ENCODE measurements around a stretch of chr3.

DNA sequence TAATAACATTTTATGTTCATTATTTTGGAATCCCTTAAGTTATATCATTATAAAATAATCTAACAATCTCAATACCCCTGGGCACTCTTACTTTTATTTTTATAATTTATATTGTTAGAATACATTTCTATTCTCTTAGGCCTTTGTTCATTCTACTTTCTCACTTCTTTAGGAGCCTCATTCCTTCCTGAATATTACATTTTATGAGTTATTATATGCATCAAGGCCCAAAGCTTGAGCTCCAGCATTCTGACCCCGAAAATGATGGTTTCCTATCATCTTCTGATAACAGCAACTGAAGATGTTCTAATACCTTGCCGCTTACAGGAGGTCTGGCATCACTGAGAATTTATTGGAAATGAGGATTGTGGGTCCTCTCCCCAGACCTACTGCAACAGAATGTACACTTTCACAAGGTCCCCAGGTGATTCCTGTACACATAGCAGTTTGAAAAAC lies 11.1 kb downstream of the TGFBR2 start:
- PRO-cap: no peak

DNA sequence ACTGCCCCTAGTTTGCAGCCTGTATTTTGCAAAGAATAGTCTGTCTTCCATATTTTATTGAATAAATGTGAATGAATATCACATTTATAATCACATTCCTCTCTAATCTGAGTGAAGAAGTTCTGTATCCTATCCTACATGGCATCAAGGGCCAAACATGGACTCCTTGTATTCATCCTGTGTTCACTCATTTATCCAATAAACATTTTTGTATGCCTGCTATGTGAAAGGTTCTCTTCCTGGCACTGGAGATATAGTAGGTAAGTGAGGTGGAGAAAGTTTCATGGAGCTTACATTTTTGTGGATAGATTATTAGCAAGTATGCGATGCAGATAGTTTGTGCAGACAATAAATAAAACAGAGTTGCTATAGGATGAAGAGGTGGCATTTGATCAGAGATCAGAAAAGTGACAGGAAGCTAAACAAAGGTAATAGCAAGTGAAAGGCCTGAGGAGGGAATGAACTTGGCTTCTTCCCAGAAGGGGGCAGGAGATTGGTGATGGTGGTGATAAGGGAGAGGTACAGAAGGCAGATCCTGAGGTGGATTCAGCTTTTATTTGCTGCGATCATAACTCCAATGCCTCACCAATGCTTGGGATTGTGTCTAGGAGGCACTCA lies 37.2 kb downstream of the TGFBR2 start:
- PRO-cap: no peak

GRCh38 chr3:30658408-30659059 lies 52.1 kb downstream of the TGFBR2 start:
- PRO-cap: no peak

DNA sequence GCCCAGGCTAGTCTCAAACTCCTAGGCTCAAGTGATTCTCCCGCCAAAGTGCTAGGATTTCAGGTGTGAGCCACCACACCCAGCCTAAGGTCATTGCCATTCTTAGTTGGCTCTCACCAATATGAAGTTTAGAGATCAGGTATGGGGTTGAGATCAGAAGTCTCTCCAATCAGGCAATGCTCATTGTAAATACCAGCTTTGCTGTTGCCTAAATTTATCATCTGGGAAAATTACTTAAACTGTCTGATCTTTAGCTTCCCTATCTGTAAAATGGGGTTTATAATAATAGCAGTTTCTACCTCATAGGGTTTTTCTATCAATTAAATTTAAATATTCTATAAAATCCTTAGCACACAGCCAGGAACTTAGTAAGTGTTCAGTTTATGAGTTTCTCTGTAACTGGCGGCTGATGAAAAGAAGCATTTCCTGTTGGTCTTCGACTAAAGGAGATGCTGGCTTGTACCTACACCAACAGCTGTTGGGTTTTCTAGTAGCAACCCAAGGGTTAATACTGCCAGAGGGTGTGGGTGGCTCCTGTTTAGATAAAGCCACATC lies 60.5 kb downstream of the TGFBR2 start:
- PRO-cap: no peak

DNA sequence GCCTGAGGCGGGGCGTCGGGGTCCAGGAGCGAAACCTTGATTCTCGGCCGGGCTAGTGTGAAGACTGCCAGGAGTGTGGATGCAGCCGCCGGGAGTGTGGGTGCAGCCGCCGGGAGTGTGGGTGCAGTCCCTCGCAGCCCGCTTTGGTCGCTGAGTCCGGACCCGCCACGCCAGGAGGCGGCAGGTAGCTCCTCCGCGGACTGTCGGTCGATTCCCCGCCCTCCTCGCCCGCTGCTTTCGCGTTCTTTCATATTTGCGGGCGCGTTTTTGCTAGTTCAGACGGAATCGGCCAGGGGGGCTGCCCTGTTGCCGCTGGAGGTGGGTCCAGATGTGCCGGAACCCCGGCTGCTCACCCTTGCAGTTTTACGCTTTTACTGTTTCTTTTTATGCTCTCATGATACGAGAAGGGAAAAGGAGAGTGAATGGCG lies 792 bp downstream of the STT3B start:
- PRO-cap: bidirectional peak, plus-strand start at position 63 of the sequence, minus-strand start outside the sequence; bidirectional peak, plus-strand start at position 278 of the sequence, minus-strand start at position 177 of the sequence

- PRO-cap: no peak
Measured at GRCh38 chr3:31625848-31626364, 93.2 kb downstream of the STT3B start.

GRCh38 chr3:31879426-31879978 lies 101.6 kb downstream of the OSBPL10 start:
- PRO-cap: no peak

DNA sequence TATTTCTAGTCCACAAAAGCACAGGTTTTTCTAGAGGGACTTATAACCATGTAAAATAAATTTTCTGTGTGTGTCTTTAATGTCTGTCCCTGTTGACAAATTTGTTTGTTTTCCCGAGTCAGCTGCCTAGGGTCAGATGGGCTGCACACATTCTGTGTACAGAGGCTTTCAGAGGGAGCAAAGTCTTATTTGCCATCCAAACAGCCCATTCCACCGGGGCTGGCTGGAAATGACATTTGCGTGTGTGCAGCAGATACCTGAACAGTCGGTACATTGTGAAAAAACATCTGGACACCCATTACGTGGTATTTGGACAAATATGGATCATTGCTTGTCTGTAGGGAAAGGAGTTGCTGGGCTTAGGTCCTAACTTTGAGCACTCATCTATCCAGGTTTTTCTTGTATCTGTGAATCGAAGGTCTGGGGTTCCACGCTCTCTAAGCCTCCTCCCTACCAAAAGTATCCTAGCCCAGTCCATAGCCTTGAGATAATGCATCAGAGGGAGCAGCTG lies 22.3 kb upstream of the CMTM8 start:
- PRO-cap: no peak

GRCh38 chr3:32391962-32392670 lies 463 bp downstream of the CMTM7 start:
- PRO-cap: bidirectional peak, plus-strand start at chr3:32392059, minus-strand start at chr3:32392055; bidirectional peak, plus-strand start at chr3:32392230, minus-strand start at chr3:32392178; bidirectional peak, plus-strand start at chr3:32392547, minus-strand start at chr3:32392360

DNA sequence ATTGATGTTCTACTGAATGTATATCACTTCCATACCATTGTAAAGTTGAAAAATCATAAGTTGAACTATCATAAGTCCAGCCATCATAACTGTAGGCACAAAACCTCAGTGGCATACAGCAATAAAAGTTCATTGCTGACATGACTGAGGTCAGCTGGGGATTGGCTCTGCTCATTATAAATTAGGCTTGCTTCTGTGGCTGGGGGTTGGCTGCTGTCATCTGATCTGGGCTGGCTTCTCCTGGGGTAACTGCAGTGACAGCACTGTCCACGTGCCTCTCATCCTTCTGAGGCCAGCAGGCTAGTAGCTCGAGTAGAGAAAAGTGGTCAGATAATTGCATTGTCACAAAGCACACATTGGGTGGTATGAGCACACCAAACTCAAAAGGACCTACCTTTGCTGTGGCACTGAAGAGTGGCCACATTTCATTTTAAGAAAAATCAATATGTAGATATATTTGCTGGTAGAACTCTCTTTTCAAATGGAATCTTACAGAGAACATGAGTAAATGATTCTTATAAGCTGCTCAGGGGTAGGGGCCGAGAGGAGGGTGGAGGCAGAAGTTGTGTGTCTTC lies 31.3 kb downstream of the CMTM7 start:
- PRO-cap: no peak

GRCh38 chr3:32500766-32501247 lies 1.8 kb downstream of the CMTM6 start:
- PRO-cap: no peak

GRCh38 chr3:32577462-32578163 lies 7.0 kb upstream of the DYNC1LI1 start:
- PRO-cap: no peak

DNA sequence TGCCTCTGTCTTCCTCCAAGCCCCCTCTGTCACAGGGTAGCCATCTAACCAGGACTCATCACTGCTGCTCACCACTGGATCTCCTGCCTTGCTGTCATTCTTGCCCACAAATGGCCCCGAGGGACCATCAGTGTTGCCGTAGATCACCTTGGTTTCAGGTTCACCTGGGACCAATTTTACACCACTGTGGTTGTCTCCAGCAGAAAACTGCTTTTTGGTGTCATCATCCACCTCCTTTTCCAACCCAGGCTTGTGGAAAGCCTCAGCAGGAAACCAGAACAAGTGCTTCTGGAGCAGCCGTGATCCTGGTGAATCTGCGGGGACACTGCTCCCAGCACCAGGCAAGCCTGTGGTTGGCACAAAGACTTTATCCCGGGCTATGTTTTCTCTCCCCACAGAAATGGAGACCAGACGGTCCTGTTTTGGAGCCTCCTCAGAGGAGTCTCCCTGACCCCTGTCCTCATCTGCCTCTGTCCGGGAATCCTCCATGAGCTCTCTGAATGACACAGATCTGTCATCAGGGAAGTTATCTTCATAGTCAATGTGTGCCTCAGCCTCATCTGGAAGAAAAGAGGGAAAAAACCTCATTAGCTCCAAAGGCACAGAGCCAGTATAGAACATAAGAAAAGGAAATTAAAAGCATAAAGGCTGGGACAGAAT lies 39.8 kb downstream of the CRTAP start:
- PRO-cap: no peak

DNA sequence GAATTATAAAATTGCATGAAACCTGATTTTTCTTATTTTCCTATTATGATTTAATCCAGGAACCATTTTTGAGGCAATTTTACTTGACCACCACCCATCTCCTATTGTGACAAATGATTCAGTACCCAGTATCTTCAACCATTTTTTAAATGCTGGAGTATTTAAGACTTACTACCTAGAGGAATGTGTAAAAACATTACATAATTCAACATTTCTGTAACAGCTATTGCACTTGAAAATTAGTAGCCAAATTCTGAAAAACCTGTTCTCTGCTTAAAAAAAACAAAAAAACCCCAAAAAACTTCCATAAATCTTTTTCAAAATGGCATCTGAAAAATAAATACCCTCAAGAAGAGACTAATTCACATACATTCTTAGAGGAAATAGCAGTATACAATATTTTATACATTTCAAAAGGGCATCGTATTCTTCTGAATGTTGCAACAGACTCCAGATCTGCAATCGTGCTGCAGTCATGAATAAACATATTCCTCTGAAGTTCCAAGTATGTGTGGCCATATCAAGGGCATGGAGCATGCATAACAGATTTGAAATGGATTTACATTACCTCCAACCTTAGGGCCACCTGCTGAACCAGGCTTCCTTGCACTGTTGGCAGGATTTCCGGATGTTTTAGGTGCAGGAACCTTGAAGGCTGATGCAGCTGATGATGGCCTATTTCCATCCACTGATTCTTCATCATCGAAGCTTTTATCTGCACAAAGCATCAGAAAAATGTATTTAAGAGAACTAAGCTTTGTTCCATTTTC lies 73.7 kb downstream of the CLASP2 start:
- PRO-cap: no peak

DNA sequence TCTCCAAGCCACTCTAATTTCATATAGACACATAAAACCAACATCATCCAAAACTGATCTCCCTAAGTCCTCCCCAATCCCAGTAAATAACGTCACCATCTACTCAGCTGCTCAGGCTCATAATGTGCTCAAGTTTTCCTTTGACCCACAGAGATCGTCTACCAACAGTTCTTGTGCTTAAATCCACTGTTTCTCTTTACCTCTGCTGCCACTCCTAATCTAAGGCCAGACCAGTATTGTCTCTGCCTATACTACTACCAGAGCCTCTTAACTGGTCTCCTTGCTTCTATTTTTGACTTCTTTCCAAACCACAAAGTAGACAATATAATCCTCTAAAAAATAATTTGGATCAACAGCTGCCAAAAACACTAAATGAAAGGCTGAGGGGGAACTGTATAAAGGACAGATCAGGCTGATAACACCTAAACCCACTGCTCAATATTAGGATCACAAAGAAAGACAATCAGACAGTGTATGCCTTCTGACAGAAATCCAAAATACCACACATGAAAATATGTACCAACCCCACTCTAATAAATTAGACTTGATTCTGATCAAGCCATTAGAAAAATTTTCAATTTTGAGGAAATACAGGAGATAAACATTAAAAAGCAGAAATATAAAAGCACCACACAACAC lies 65.2 kb downstream of the CLASP2 start:
- PRO-cap: no peak

DNA sequence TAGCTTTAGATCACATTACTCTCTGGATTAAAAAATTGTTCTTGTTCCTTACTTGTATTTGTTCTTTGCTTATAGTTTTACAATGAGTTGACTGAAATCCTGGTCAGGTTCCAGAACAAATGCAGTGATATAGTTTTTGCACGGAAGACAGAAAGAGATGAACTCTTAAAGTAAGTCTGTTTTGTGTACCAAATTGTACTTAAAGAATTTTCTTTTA lies 56.6 kb downstream of the PDCD6IP start:
- PRO-cap: no peak

GRCh38 chr3:34184395-34184866 lies 386.0 kb downstream of the PDCD6IP start:
- PRO-cap: no peak

- PRO-cap: no peak
Measured at GRCh38 chr3:35677634-35678120, 38.4 kb downstream of the ARPP21 start.

DNA sequence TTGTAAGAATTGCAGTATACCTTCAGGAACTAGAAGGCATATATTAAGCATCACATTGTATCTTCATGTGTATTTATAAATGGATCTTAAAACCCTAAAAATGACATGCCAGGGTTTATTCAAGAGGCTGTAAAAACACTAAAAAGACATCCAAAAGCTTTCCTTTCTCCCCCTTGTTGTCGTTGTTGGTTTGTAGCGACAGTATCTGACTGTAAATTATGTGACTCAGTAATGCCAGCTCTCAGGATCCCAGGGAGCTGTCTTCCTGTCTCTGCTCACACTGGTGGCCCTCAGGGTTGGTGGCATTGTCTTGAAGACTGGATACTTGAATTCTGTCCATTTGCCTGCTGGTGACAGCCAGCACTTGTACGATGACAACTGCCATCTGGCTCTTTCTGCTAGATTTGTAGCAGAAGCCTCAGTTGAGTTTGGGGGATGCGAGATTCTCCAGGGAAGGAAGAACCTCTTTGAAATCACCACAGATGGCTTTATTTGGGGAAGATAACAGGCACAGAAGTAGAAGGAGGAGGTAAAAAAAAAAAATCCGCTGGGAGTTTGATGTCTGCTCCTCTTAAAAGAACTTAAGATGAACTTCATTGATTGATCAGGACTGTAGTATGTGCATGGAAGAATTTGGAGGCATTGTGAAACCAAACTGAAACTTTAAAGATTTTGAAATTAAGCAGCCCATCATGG lies 120.8 kb downstream of the ARPP21 start:
- PRO-cap: no peak

DNA sequence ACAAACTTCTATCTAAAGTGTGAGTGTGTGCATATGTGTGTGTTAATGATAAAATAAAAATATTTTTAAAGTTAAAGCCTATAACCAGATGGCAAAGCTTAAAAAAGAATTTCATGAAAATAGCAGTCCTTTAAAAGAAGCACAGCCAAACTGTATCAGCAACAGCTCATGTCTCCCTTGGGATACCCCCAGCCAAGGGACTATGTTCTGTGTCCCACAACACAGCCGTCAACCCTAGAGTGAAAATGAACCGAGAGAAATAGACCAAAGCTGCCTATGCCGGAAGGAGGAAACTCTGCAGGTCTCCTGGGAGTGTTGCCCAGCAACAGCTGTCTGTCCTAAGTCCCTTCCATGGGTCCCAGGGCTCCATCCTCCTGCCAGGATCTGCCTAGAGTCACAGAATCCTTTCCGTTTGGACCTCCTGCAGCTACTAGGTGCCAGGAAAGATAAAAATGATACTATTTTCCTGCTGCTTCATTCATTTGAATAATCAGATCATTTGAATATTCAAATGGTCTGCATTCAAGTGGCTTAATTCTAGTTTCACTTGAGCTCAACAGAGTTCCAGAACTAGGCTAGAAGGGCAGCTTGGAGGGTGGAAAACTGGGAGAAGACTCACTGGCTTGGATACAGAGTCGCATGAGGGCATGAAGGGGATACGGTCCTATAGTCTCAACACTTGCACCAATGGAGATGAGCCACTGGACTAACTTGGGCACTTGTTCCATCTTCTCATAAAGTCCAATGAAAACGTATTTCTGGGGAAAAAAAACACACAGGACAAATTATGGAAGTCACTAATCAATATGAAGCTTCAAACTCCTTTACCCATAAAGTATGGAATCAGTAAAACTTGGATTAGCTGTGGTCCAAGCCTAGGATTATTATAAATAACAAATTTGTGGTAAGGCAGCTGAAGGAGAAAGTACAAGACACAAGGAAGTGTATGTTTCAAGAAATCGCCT lies 53.0 kb downstream of the TRANK1 start:
- PRO-cap: no peak

All from H9 (cell line).